Pulmonary lymph node (tissue), 1 donor: ENCODE results near the genes GPD2, PKP4 and DAPL1.

DNA sequence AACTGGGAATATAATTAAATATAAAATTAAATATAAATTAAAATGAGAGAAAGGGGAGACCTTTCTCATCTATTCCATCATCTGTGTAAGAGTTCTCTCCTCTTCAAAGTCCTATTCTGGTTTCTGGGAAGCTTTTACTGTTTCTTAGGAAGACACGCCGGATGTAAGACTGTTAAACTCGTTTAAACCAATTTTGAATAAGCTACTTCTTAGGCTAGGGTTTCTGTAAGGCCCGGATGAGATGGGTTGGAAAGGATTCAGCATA, 2.7 kb upstream of the NR4A2 start:
- PRO-cap: no peak

- PRO-cap: bidirectional peak, plus-strand start at chr2:156342558, minus-strand start at chr2:156342461
These were observed 9.7 kb upstream of the NR4A2 start for GRCh38 chr2:156342110-156342816.

- PRO-cap: no peak
These were observed 5.1 kb upstream of the GPD2 start for GRCh38 chr2:156431041-156431462.

DNA sequence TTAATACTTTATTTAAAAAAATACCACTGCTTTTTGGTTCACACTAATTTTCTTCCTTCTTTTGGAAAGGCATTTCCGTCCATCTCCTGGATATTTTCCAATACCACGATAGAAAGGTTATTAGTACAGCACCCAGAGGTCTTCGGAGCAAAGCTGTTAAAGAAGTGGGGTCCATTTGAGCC, 1.1 kb upstream of the GPD2 start:
- PRO-cap: no peak

GRCh38 chr2:156436042-156436735, at the start of gene GPD2:
TSS of gene GPD2 (plus strand) at chr2:156436379.
- PRO-cap: bidirectional peak, plus-strand start at chr2:156436230, minus-strand start at chr2:156436164; bidirectional peak, plus-strand start at chr2:156436427, minus-strand start at chr2:156436278

DNA sequence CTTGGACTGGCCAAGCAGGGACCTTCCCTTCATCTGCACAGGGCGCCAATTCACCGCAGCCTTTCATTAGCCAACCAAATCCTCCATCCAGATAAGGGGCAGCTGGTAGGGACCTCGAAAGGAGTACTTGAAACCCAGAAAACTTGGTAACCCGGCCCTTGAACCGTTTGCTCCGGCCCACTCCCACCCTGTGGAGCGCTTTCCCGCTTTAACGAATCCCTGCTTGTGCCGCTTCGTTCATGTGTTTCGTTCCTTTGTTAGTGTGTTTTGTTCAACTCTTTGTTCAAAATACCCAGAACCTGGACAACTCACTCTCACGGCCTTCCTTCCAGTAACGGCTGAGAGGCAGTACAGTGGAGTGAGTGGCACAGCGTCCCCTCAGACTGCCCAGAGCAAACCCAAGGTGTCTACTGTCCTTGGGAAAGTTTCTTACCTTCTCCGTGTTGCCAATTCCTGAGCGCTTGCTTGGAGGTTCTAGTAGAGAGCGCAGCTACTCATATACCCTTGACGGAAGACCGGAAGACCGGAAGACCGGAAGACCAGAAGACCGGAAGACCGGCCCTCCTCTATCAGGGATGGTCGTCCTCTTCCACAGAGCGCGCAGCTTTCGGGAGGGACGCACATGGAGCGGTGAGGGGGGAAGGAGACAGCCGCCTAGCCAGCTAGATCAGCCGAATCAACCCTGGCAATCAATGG, 27.0 kb downstream of the ERMN start:
- PRO-cap: no peak

- PRO-cap: no peak
These were observed 46.4 kb downstream of the CYTIP start for GRCh38 chr2:157397391-157398073.

DNA sequence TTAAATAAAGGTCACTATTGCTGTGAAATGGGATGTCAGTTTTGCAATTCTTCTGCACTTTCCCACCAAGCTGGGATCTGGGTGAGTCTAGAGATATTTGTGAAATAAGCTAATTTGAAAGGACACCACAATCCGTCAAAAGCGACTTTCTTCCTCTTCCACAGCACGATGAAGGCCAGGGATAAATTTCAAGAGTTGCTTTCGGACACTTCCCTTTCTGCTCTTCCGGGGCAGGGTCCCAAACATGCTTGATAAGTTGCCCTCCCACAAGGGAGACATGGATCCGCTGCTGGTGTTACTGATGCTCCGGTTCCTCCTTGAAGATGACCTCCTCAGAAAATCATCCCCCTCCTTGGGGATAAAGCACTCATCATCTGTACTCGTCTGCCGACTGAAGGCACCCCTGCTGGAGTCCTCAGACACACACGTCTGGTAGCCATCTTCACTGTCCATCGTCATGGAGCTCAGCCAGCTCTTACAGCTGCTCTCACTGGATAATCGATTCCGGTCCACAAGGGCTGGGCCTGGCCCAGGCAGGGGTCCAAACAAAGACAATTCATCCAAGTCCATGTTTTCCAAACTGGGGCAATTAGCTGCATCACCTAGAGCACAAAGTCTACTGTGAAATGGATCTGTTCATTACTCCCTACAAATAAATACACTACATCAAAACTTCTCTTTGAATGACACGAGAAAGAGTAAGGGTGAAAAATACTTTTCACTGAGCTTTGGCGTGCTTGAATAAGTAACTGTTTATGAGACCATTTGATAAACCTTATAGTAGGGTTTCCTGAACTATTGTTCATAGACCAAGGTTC, 28.1 kb downstream of the CYTIP start:
- PRO-cap: no peak

GRCh38 chr2:157514946-157515265, 71.0 kb upstream of the CYTIP start:
- PRO-cap: no peak

DNA sequence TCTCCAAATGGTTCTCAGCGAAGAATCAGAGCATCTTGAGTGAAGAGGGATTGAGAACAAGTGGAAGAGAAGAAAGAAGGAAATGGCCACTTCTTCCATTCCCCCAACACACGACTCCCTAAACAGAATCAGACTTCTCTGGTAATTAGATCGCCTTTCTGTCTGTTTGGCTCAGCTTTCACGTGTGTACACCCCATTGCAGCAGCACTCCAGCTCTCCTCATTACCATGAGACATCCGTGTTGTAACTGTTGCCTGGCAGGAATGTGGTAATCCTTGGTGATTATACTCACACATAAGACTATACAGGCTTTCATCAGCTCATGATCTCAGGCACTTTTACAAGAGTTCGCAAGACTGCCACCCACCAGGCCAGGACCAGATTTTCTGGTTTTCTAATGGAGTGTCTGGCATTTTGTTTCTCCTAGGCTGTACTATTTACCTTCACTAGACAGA, 50.3 kb downstream of the ACVR1 start:
- PRO-cap: no peak

- PRO-cap: bidirectional peak, plus-strand start at chr2:157838695, minus-strand start at chr2:157838617
These were observed 37.6 kb downstream of the ACVR1 start for GRCh38 chr2:157838494-157839049.

GRCh38 chr2:157857593-157858553, 18.3 kb downstream of the ACVR1 start:
- PRO-cap: no peak

DNA sequence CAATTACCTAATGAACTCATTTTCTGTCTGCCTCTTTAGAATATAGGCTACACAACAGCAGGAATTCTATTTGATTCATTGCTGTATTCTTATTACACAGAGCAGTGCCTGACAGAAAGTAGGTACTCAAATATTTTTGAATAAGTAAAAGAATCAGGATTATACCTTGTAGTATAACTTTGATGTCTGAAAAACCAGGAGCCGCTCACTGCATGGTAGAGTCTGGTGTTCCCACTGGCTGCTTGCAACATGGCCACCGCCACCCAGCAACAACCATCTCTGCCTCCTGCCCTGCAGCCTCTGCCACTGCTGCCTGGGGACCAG, 38.5 kb upstream of the UPP2 start:
- PRO-cap: no peak

DNA sequence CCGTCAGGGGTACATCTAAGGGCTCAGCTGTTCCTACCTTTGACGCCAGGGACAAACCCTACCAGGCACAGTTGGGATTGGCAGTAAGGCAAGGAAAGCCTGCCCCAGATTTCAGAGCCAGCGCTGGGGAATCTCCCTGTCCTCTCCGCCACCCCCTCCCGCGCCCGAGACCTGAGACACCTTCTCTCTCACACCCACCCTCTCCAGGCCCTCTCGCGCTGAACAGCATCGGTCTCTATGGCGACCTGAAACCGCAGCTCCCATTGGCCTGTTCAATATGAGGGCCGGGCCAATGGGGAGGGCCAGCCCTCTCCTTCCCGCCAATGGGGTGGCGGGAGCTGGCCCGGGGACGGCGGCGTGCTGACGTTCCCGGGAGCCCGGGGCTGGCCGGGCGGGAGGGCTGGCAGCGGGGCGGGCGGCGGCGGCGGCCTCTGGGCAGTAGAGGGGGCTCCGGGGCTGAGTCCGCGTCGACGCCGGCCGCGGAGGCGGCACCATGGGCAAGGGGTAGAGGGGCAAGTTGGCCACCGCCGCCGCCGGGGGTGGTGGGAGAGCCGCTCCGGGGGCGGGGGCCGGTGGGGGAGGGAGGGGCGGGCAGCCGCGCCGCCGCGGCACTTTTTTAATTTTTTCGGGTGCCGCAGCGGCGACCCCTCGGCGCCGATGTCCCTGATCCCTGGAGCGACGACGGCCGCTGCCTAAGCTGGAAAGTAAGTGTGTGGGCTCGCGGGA, at the start of gene PKP4:
TSS of gene PKP4 (plus strand) at position 438 of the 726 bp plus-strand sequence.
- PRO-cap: bidirectional peak, plus-strand start at position 386 of the sequence, minus-strand start at position 150 of the sequence; unidirectional peak, plus-strand start at position 619 of the sequence

DNA sequence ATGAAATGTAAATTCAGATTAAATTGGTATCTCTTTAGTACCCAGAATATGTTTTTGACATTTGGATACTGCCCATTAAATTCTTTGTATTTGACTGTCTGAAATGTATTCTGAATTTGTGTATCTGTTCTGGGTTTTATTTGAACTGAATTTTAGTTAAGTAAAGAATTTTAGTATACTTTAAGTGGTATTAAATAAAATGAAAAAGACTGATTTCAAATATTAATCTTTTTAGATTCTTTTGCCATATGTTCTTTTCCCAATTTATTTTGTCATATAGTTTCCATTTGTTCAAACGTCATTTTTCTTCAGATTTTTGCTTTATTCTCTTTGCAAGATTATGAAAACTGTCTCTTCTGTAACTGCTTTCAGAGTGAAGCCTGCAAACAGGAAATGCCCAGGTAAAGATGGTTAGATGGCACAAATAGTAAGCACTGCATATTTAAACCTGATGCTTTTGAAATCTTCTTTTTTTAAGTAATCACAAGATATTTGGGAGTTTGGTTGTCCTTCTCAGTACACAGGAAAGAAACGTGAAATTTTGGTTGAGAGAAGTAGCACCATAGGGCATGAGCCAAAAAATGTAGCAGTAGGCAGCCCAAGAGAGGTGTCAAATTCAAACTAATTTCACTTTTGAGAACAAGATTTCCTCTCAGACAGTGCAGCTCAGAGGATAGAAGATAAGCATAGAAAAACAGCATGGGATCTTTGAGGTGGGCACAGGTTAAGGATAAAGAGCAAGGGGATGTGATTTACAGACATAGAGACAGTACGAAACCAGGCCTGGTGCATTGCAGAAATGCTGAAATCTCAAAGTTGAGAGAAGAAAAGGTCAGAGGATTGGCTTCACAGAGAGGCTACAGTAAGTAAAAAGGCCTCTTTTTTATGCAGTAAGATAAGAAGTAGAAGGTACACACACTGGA, 89.5 kb downstream of the PKP4 start:
- PRO-cap: no peak

- PRO-cap: no peak
These were observed 49.8 kb upstream of the DAPL1 start for GRCh38 chr2:158745046-158746016.

DNA sequence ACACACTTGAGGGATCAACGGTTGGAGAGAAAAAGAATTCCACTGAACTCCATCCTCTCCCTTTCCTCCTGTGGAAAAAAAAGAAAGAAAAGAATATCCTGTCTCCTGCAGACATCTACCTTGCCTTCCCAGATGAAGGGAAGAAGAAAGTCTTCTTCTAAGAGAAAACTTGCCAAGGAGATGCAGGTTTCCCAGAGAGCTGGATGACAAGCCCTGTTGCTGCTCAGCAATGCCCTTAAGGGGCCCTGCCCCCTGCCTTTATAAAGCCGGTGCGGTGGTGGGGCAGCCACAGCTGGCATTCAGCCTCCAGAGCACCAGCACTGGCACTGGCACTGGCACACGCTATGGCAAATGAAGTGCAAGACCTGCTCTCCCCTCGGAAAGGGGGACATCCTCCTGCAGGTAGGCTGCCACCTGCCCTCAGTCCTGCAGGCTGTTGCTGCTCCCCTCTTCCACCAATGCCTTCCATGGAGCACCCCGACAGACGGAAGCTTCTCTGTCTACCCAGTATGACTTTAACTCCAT, at the start of gene DAPL1:
TSS of gene DAPL1 (plus strand) at position 289 of the 525 bp plus-strand sequence.
- PRO-cap: no peak

DNA sequence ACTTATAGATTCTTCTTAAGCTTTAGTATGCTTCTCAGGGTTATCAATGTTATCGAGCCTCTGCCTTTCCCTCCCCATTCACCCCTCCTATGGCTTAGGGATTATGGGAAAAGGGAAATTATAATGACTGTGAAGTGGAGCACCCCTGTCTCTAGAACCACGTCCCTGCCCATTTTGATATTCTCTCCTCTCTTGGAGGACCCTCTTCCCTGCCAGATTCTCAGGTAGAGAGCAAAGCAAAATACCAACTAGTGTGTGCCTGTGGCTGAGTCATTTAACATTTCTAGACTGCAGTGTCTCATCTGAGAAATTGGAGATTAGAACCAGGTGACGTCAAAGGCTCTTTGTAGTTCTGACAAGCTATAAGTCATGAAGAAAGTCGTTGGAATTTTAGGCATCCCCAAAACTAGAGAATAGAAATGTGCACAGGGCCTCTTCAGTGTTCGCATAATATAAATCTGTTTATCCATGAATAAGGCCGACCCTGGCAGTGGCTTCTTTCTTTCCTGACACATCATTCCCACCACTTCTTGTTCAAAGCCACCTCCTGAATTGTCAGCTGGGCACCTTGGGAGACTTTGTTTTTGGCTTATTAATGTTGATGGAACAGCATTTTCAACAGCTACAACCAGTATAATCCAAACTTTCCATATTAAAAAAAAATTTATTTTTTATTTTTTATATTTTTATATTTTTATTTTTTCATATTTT, 74.3 kb upstream of the TANC1 start:
- PRO-cap: no peak

- PRO-cap: no peak
These were observed 14.0 kb upstream of the TANC1 start for GRCh38 chr2:158954359-158954858.

DNA sequence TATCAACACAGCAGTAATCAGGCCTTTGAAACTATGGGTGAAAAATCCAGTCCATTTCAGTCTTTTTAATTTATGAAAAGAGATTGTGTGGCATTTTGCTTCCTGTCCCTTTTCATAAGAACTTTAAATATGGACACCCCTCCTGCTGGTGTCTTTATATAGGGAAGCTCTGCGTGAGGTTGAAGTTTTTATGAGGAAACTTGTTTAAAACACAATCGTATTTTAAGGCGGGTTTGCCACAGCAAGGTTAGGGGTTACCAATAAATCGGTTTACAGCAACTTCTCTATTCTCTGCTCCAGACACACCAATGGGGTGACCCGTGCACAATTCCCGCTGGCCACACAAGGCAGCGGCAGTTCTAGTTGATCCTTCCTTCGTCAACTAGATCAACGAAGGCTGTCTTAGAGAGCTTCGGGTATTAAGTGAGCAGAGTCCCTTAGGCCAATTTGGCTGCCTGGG, 1.2 kb upstream of the TANC1 start:
- PRO-cap: bidirectional peak, plus-strand start outside the sequence, minus-strand start at position 376 of the sequence